SK-N-DZ (cell line): ENCODE data around the genes ARL14, NMD3 and OTOL1.

DNA sequence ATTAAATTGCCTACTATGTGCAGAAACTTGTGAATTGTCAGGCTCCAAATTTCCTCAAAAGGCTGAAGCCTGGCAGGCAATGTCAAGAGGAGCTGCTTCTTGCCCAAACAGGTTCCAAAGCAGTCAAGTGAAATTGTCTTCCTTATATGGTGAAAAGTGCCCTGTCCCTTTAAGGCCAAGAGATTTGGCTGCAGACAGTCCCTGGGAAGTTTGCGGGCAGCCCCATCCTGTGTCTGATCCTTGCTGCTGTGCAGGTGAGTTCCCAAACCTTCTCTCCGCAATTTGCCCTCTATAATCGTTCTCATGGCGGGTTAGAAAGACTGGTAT, 459.1 kb downstream of the IQCJ-SCHIP1 start:
RAMPAGE:
- cytosol, long total RNA, result no peak
- nucleus, long total RNA, result no peak

DNA sequence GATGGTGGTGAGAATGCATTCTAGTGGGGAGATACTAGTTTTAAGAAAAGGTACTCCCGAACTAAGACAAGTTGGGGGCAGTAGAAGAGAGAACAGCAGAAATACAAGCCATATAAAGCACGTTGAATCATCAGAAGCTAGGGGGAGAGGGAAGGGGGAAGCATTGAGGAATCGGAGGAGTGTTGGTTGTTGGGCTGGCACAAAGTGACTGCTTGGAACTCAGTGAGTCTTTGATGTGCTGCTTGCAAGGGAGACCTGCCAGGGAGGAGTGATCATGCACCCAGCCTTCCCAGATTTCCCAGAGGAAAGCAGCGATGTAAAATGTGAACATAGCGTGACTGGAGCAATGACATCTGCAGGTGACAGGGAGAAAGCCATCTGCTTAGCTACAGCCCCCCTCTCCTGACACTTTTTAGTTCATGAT, 429.0 kb upstream of the C3orf80 start:
RAMPAGE:
- cytosol, long total RNA, result no peak
- nucleus, long total RNA, result no peak

GRCh38 chr3:159882588-159883186, 342.5 kb upstream of the C3orf80 start:
RAMPAGE:
- cytosol, long total RNA, result no peak
- nucleus, long total RNA, result no peak

DNA sequence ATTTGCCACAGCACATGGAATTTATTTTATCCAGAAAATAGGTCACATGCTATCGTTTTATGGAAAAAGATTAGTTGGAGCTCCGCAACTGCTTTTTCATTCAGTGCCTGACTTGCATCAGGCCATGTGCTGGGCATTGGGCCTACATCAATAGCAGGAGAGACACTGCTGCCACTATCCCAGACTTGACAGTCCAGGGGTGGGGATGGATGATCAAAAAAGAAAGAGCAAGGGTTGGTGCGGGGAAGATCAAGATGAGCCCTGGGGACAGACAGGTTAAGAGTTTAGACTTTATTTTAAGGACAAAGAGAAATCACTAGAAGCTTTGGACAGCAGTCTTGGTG, 75.1 kb upstream of the C3orf80 start:
RAMPAGE:
- cytosol, long total RNA, result no peak
- nucleus, long total RNA, result no peak

DNA sequence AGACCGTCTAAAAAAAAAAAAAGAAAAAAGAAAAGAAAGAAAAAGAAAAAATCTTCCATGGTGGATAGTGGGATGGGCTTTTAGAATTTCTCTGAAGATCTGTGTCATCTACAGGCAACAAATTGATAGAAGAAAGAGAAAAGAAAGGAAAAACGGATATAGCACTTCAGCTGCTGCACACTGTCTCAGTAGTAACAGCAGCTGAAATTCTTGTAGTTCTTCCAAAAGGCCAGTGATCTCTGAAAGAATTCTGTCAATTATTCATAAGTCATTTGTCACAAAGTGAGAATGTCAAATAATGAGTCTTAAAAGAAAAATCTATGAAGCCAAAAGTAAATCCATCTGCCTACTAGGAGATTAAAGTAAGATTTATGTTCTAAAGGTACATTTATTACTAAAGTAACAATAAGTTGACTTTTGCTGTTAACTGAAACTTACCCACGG, 24.6 kb downstream of the IFT80 start:
RAMPAGE:
- cytosol, long total RNA, result no peak
- nucleus, long total RNA, result no peak

RAMPAGE:
- cytosol, long total RNA, result no peak
- nucleus, long total RNA, result no peak
These were observed 5.0 kb downstream of the SMC4 start for GRCh38 chr3:160404095-160405268.

DNA sequence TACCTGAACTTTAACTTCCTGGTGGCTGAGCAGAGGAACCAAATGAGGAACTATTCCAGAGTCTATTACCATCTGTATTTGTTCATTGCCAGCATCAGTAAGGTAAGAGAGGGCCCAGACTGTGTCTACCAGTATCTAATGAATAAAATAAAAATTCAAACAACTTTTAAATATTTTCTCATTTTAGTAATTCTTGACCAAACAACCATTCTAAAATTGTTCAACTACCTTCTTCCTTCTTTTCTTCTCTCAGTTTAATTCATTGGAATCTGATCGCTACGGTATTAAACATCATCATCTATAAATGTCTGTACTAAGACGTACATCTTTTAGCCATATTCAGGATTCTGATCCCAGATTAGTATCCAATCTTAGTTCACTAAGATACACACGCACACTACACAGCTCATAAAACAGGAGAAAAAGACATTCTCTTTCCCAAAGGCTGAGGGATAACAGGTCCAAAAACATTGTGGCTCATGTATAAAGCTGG, 43.5 kb downstream of the KPNA4 start:
RAMPAGE:
- cytosol, long total RNA, result no peak
- nucleus, long total RNA, result no peak

GRCh38 chr3:160561170-160561773, 4.1 kb downstream of the KPNA4 start:
RAMPAGE:
- cytosol, long total RNA, result no peak
- nucleus, long total RNA, result no peak

GRCh38 chr3:160601303-160601748, 36.0 kb upstream of the KPNA4 start:
RAMPAGE:
- cytosol, long total RNA, result no peak
- nucleus, long total RNA, result no peak

GRCh38 chr3:160667288-160667879, 9.6 kb upstream of the ARL14 start:
RAMPAGE:
- cytosol, long total RNA, result no peak
- nucleus, long total RNA, result no peak

DNA sequence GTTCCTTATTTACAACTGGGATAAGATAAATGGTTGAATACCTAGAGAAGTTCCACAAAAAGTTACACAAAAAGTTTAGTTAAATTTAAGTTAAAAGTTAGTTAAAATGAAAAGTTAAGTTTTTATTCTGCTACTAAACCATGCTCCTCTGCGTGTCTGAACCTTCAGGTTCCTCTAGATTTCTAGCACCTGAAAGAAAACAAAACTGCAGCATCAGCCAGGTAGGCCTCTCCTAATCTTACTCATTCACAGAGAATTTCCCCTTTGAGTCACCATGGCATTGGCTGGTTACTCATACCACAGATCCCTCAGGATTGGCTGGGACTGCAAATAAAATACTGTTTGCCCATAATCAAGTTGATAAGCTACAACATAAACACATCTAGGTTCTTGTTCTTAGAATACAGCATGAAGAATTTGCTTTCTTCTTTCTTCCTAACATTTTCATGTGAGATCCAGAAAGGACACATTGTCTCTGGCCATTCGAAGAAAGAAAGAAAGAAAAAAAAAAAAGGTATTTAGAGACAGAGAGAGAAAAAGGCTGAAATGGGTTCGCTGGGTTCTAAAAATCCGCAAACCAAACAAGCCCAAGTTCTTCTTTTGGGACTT, at the start of gene ARL14:
Gene ARL14, plus strand, starts transcription at position 360 of the 609 bp plus-strand sequence.
RAMPAGE:
- cytosol, long total RNA, result no peak
- nucleus, long total RNA, result no peak

RAMPAGE:
- cytosol, long total RNA, result no peak
- nucleus, long total RNA, result no peak
These were observed 41.0 kb downstream of the PPM1L start for GRCh38 chr3:160796771-160797694.

RAMPAGE:
- cytosol, long total RNA, result no peak
- nucleus, long total RNA, result no peak
These were observed 50.4 kb downstream of the PPM1L start for GRCh38 chr3:160806291-160806883.

DNA sequence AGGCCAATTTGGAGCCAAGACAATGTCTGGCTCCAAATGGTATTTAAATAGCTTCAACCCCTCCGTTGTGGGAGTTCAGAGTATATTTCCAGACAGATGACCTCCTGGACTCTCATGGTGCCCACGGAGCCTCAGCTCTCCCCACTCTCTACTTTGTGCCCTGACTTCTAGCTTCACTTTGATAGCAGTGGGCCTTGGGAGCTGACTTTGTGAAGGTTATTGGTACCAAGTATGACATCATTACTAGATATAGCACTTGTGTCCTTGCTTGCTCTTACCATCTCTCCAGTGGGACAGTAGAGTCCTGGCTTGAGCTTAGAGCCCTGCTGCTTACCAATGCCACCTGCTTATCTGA, 53.4 kb downstream of the PPM1L start:
RAMPAGE:
- cytosol, long total RNA, result no peak
- nucleus, long total RNA, result no peak

RAMPAGE:
- cytosol, long total RNA, result no peak
- nucleus, long total RNA, result no peak
These were observed 81.5 kb downstream of the PPM1L start for GRCh38 chr3:160837515-160838026.

DNA sequence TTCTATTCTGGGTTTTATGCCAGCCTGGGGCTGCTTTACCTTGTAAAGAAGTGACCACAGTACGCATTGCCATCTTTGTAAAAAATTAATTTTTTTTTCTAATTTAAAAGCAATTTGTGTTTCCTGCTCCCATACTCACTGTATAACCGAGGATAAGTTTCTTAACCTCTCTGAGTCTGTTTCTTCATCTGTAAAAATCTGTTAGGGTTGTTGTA, 151.3 kb downstream of the B3GALNT1 start:
RAMPAGE:
- cytosol, long total RNA, result no peak
- nucleus, long total RNA, result no peak

DNA sequence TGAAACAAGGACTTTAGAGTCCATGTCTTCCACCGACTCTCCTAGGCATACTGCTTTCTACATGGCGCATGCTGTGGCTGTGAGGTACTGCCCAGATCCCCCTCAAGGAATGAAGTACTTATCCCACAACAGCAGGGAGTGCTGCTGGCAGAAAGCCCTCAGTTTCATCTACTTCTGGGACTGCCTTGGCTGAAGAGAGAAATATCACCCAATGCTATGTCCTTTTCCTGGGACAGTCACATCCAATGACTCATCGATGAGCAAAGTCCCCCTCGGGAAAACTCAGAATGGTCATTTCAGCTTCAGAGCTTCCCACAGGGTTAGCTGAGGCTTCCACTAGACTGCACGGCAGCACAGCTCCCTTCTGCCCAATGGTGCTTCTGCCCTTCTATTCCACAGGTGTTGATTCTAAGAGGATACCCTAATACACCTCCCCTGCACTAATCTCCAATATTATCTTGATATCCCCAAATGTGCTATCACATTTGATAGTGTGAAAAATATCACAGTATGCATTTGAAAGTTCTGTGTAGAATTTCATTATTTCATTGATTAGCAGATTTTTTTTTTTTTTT, 3.6 kb upstream of the NMD3 start:
RAMPAGE:
- cytosol, long total RNA, result no peak
- nucleus, long total RNA, result no peak

RAMPAGE:
- cytosol, long total RNA, result start-site peak on the plus strand at chr3:161221307-161221335, 537 and 264 reads in 2 replicates
- nucleus, long total RNA, result start-site peak on the minus strand at chr3:161221159-161221211, 19 and 17 reads in 2 replicates; start-site peak on the plus strand at chr3:161221307-161221320, 513 and 177 reads in 2 replicates
These were observed at the start of gene NMD3 for GRCh38 chr3:161220913-161221814. Gene NMD3, plus strand, starts transcription at chr3:161221311.

GRCh38 chr3:161412031-161412556, 40.8 kb upstream of the SPTSSB start:
RAMPAGE:
- cytosol, long total RNA, result no peak
- nucleus, long total RNA, result no peak

DNA sequence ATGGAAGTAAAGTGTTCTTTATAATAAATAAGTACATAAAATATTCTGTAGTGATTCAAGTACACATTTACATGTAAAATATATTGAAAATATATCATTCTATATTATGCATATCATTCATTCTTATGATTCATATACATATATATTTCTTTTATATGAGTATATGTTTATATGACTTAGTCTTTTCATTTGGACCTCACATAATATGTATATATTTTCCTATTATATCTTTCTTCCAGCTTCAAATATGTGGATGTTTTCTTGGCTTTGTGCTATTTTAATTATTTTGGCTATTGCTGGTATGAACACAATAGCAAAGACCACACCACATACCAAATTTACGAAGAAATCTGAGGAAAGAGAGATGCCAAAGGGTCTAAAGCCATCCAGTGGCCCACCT, at the start of gene OTOL1:
Gene OTOL1, plus strand, starts transcription at position 248 of the 400 bp plus-strand sequence.
RAMPAGE:
- cytosol, long total RNA, result no peak
- nucleus, long total RNA, result no peak